GM23248 (cell line): Measurements from ENCODE around the genes PDLIM4 and SLC22A5.

DNA sequence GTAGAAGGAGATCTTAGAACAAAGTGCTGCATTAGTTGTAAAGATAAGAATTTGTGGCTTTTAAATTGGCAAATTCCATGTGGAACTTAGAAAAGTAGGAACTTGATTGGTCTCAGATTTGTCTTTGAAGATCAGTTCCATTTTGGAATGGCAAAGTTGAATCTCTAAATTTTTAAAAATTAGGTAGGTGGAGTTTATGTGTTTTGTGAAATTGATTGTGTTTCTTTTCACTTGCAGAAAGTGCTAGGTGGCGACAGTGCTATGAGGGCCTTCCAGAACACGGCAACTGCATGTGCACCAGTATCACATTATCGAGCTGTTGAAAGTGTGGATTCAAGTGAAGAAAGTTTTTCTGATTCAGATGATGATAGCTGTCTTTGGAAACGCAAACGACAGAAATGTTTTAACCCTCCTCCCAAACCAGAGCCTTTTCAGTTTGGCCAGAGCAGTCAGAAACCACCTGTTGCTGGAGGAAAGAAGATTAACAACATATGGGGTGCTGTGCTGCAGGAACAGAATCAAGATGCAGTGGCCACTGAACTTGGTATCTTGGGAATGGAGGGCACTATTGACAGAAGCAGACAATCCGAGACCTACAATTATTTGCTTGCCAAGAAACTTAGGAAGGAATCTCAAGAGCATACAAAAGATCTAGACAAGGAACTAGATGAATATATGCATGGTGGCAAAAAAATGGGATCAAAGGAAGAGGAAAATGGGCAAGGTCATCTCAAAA is 2.8 kb downstream of the PHAX start:
- RAMPAGE, long total RNA: no peak

GRCh38 chr5:126911369-126911709 is 119.0 kb downstream of the MARCHF3 start:
- RAMPAGE, long total RNA: no peak

DNA sequence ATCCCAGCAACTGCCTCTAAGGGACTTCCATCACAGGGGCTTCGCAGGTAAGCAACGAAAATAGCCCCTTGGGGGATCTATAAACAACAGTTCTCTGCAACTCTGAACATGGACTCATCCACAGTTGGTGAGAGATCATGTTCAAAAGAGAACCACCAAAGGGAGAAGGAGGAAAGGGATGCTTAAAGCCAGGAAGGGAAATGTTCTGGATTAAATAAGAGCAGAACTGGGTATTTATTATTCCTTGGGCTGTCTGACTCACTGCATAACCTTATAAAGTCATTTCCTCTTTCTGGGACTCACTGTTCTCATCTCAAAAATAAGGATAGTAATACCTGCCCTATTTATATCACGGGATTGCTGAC is 11.2 kb upstream of the MARCHF3 start:
- RAMPAGE, long total RNA: no peak

DNA sequence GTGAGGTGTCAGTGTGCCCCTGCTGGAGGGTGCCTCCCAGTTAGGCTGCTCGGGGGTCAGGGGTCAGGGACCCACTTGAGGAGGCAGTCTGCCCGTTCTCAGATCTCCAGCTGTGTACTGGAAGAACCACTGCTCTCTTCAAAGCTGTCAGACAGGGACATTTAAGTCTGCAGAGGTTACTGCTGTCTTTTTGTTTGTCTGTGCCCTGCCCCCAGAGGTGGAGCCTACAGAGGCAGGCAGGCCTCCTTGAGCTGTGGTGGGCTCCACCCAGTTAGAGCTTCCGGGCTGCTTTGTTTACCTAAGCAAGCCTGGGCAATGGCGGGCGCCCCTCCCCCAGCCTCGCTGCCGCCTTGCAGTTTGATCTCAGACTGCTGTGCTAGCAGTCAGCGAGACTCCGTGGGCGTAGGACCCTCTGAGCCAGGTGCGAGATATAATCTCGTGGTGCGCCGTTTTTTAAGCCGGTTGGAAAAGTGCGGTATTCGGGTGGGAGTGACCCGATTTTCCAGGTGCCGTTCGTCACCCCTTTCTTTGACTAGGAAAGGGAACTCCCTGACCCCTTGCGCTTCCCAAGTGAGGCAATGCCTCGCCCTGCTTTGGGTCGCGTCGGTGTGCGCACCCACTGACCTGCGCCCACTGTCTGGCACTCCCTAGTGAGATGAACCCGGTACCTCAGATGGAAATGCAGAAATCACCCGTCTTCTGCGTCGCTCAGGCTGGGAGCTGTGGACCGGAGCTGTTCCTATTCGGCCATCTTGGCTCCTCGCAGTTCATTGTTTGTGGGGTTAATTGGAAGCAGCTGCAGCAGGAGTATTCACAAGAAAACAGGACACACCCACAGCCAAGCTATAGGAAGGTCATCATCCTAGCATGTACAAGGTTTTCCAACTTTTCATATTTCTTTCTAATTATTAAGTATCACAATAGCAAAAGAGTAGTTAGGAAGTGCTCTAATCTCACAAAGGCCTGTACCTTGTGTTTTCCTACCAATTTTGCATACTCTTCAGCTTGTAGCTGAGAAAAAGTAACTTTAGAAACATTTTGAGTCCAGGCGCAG is 49.5 kb downstream of the CCDC192 start:
- RAMPAGE, long total RNA: no peak

DNA sequence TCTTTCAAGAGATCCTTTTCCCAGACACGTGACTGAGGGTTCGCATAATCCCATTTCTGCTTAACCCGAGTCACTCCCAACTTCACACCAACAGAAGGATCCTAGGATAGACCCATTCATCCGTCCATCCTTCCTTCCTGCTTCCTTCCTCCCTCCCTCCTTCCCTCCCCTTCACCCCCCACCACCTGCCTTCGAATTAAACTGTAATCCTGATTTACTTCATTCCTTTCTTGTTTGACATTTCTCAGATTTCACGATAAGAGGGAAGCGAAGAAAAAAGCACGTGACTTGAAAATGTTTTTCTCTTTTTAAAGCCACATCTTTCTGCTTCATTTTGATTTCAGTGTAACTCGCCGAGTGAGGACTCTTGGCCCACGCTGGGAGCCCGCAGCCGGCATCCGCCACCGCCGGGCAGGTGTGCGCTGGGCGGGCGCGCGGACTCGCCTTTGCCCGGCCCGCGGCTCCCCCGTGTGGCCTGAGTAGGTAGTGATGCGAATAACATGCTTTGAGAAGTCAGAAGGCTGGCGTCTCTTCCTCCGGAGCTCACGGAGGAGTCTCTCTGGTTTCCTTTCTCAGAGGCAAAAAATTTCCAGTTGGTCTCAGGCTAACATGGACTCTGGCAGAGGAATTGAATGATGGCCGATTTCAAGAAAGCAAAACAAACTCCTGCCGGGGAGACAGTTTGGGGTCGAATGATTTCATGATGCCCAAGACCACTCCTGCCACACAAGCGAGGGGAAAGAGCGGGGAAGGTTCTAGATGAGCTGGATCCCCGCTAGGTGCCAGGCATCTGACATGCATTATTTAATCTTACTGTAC is 117.7 kb downstream of the SLC12A2 start:
- RAMPAGE, long total RNA: no peak

DNA sequence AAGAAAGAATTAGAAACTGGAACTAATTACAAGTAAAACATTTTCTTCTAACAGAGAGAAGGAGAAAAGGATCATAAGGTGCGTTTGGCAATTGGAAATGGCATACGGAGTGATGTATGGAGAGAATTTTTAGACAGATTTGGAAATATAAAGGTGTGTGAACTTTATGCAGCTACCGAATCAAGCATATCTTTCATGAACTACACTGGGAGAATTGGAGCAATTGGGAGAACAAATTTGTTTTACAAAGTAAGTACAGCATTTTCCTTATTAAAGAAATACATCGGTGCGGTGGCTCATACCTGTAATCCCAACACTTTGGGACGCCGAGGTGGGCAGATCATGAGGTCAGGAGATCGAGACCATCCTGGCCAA is 50.5 kb downstream of the SLC27A6 start:
- RAMPAGE, long total RNA: no peak

DNA sequence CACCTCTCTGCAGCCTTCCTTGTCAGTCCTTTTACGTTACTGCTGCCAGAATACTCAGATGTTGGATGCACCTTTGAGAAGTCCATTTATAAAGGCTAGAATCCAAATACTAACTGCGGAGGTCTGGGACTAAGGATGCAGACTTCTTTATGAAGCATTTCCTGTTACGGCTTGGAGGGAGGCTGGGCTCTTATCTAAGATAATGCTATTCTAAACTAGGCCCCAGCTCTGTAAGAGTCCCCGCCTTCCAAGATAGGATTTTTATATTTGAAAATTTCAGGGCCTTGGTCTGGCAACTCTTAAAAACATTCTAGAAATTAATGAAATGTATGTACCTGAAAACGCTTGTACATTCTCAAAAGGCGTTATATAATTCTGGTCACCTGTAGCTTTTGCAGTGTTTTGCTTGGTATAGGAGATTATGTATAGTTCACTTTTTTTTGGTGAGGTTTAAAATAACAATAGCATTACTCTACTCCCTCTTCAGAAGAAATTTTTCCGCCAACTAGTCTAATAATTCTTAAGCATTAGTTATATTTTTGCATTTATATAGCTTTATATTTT is 2.2 kb downstream of the ISOC1 start:
- RAMPAGE, long total RNA: no peak

DNA sequence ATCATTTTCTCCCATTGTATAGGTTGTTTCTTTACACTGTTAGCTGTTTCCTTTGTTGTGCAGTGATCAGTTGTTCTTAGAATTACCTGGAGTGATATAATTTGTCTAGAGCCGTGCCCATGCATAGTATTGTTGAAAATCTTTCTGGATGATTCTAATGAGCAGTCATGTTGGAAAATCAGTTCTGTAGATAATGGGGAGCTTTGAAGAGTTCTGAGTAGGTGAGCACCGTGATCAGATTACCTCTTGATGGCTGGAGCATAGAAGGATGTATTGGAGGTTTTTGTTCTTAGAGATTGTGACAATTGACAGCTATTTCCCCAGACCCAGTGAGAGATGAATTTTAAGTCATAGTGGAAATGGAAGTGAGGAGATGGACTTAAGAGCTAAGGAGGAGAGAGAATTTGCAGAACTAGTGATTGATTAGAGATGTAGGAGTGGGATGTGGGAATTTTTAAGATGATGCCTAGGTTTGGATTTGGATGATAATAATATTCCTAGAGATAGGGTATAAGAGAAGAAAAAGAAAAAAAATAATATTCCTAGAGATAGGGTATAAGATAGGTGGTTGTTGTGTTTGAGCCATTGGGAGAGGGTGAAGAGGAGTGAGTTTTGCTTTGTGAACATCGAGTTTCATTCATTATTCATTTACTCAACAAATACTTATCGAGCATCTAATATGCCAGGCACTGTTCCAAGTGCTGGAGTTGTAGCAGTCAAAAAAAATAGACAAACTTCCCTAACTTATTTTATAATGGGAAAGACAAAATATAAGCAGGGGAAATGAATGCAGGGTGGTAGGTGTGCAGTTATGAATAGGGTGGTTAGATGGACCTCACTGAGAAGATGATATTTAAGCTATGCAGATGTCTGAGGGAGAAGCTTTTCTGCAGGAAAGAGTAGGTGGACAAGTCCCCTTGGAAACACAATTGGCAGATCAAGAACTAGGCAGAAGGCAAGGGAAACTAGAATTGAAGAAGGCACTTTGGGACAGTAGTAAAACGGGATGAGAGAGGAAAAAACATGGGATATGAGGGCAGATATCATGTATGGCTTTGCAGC is 18.8 kb downstream of the CHSY3 start:
- RAMPAGE, long total RNA: no peak

DNA sequence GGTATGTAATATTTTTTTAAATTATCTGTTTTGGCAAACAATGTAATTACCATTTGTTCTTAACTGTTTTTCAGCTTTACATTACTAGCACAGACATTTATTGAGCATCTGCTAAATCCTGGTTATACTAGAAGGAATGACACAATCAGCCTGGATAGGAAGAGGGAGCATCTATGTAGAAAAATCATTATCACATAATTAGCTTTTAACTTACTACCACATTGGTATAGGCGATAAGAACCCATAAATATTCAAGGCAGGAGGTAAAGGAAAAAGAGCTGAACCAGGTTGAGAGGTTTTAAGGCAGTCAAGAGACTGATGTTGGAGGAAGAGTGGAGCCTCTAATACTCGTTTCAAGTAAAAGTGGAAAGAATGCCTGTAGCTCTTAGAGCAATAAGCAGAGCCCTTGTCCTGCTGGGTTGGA is 47.6 kb downstream of the CHSY3 start:
- RAMPAGE, long total RNA: no peak

DNA sequence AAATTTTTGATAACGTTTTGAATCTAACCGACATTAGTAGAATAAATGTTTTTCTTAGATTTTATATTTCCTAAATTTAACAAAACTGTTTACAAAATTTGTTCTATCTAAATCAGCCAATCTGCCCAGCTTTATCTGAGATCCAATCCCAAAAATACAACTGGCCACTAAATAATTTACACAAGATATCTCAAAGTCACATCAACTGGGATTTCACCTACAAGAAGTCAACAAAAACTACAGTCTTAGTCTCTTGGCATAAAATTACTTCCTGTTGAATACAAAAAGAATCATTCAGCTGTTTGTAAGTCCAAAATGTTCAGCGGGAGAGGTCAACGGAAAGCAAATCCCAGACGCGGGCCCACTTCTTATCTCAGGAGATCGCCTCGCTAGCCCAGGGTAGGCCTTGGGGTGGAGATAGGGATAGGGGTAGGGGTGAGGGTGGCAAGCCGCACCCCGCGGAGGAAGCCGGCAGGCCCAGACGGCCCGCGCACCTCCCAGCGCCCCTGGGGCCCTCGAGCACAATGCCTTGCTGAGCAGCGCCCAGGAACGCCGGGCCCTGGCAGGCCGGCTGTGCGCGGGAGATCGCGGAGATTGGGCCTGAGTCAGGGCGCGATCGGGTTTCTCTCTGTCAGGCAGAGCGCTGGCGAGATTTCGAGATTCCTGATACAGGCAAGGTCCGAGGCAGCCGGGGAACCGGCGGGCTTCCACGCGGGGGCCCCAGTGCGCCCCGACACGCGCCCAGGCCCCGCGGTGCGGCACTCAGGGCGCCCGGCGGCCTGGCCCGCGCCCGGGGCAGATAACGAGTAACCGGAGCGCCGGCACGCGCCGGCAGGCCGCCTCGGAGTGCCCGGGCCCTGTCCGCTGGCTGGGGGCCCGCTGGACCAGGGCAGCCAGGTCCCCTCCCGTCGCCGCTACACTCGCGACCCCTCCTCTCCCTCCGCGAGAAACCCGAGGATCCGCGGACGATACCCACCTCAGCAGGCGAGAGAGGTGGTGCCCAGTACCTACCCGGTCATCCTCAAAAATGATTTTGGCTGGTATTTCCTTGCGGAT is 644 bp downstream of the HINT1 start:
- RAMPAGE, long total RNA: no peak

DNA sequence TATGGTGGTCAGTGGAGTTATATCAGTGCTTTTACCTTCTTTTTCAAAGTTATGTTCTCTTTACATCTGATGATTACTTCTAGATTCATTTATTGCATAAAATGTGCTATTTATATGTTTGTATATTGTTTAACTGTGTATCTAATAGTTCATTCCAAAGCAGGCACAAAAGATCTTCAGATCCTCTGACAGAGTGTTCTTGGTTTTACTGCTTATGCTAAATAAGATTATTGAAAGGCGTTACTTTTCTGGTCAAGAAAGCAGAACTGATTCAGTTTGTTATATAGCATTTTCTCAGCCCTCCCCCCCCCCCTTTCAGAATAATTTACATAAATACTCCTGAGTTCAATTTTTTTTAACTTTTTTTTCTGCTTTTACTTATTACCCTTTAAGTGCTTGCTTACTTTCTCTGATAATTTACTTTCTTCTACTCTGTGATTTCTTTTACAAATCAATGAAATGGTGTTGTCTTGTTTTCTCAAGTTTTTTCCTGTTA is 15.3 kb downstream of the CDC42SE2 start:
- RAMPAGE, long total RNA: no peak

DNA sequence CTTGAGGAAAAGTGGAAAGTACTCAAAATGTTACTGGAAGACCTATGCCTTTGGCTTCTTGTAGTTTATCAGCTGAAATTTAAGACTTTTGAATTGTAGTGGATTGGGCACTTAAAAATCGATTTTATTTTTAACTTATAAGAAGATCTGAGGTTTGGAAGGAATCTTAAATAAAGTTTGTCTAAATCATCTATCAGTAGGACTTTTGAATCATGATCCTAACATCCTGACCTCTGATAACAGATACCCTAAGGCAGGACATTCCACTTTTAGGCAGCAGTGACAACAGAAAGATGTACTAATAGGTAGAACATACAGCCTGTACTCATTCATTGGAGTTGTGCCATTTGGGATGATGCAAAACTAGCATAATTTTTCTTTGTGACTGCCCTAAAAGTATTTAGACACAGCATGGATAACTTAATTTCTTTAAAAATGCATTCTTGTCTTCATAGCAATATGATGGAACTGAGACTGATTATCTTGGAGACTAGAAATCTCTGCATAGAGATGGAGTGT is 39.6 kb downstream of the CDC42SE2 start:
- RAMPAGE, long total RNA: no peak

GRCh38 chr5:131532111-131532606 is 102.9 kb downstream of the RAPGEF6 start:
- RAMPAGE, long total RNA: no peak

DNA sequence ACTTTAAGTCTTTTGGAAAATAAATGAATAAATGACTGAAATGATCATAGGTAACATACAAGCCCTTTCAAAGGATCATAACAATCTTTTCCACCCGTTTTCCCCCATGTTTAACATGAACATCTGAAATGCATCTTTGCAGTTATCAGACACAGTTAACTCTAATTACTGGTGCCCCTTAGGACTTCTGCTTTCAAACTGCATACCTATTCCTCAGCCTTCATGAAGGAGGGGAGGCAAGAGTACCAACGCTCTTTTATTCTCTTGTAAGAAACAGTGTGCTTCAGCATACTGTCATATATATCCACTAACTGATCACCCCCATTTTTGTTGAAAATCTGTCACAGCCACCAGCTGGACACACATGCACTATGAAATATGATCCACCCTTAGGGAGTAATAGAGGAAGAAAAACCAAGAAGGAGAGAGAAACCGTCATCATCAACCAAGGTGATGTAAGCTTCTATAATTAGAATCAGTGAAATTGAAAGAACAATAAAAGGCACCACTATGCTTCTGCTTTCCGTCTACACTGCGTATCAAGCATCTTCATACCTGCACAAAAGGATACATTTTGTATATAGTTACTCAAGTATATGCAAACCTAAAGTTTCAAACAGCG is 98.7 kb downstream of the RAPGEF6 start:
- RAMPAGE, long total RNA: no peak

- RAMPAGE, long total RNA: no peak
Observed at GRCh38 chr5:131576558-131577382, 58.3 kb downstream of the RAPGEF6 start.

GRCh38 chr5:131732443-131732813 is 64.4 kb downstream of the FNIP1 start:
- RAMPAGE, long total RNA: no peak

- RAMPAGE, long total RNA: no peak
Observed at GRCh38 chr5:132256978-132258309, at the start of gene PDLIM4. Gene PDLIM4 (plus strand): TSS chr5:132257696.

DNA sequence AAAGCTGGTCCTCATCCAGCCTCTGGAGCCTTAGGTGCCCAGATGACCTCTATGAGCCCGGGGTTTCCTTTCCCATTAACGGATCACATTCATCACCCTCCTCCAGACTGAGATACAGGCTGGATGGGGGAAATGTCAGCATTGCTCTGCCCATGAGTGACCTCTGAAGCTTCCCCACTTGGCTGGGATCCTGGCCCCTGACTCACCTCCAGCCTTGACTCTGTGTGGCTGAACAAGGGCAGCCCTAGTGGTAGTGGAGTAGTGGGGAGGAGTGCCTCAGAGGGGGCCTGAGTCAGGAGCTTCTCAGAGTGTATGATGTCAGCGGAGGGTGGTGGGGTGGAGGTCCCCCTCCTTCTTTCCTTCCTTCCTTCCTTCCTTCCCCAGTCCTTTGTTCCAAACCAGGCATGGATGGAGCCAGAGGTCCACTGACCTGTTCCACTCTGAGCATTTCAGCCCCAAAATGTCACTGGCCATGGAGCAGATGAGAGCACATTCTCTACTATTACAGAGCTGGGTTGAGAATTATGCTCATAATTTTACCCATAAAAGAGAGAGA is 6.5 kb downstream of the PDLIM4 start:
- RAMPAGE, long total RNA: no peak

DNA sequence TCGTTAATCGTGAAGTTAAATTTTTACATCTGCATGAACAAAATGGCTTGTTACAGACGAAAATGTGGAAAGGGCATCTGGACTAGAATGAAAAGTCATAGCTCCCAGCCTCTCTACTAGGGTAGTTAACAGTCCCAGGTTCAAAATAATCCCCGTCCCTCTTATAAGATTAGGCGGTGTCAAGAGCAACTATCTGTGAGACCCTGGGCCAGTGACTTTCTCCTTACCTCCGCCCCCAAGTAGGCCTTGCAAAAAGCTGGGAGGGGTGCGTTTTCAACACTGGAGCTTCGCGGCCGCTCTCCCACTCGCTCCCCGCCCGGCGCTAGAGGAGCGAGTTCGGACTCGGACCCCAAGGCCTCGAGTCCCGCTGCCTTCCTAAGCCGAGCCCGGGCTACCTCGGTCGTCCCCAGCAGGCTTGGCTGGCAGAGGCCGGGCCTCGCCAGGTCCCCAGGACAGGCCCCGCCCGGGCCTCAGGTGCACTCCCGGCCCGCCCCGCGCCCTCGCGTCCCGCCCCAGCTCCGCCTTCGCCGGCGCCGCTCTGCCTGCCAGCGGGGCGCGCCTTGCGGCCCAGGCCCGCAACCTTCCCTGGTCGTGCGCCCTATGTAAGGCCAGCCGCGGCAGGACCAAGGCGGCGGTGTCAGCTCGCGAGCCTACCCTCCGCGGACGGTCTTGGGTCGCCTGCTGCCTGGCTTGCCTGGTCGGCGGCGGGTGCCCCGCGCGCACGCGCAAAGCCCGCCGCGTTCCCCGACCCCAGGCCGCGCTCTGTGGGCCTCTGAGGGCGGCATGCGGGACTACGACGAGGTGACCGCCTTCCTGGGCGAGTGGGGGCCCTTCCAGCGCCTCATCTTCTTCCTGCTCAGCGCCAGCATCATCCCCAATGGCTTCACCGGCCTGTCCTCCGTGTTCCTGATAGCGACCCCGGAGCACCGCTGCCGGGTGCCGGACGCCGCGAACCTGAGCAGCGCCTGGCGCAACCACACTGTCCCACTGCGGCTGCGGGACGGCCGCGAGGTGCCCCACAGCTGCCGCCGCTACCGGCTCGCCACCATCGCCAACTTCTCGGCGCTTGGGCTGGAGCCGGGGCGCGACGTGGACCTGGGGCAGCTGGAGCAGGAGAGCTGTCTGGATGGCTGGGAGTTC is at the start of gene SLC22A5:
Gene SLC22A5 (plus strand): TSS at position 521 of the 1,140 bp plus-strand sequence.
- RAMPAGE, long total RNA: no peak

DNA sequence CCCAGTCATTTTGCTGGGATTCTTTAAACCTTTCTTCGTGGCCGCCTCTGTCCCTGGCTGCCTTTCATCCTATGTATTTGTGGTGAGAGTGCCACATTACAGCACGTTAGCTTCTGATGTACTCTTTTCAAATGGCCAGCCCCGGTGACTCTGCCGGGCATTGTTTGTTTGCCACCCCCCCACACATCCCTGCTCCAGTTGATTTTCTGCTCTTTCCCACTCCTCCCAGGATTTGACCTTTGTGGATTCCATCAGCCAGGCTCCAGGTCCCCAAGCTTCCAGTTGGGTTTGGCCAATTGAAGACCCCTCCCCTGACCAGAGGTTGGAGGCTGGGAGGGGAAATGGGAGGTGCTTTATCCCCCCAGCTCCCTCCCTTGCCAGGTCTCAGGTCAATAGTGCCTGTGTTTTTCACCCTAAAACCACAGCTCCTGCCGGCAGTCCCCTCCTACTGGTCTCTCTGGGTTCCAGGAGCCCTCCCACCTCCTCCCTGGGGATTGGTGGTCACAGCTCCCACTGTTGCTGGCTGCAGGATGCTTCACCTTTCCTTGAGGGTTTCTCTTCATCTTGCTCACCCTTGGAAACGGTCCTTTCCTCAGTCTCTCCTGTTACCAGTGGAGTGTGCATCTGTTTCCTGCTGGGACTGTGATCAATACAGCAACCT is 34.9 kb downstream of the IRF1 start:
- RAMPAGE, long total RNA: no peak